Neuron (in vitro differentiated cells): ENCODE data around the gene AHNAK2.

GRCh38 chr14:104155556-104156136 lies 17.3 kb downstream of the KIF26A start:
- PRO-cap: no peak

DNA sequence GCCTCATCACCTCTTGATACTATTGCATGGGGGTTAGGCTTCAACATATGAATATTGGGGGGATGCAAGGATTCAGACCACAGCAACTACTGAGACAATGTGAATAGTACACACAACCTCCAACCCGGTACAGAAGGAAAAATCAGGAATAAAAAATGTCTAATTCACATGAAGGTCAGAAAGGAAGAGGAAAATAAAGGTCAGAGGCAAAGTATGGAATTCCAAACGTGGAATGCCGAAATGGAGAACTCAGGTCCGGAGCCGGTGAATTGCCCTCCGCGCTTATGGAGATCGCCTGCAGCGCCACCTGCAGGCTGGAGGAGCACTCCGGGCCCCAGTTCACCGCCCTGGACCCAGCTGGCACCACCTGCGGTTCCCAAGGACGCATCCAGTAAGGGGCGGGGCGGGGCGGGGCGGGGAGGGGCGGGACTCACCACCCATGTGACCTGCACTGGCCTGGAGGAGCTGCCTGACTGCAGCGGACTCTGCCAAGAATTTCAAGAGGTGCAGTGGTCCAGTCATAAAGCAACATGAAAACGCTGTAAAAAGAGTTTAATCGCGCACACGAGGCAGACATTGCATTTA lies 203.5 kb downstream of the KIF26A start:
- PRO-cap: bidirectional peak, plus-strand start at position 459 of the sequence, minus-strand start at position 234 of the sequence

DNA sequence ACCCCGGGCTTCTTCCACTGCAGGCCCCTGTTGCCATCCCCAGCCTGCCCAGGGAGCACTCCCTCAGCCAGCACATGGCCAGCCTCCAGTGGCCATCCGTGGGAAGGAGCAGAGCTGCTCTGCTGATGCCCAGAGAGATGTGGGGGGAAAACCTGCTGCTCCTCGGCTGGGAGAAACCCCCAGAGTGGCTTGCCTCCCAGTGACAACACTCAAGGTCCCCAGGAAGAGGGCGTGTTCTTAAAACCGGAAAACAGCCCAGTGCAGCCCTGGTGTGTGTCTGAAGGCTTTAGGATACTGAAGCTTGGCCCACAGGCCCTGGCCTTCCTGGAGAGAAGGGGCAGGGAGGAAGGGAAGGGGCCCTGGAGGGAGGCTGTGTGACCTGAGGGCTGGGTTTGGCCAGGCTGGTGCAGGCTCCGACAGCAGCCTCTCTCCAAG lies 190.3 kb upstream of the C14orf180 start:
- PRO-cap: no peak

DNA sequence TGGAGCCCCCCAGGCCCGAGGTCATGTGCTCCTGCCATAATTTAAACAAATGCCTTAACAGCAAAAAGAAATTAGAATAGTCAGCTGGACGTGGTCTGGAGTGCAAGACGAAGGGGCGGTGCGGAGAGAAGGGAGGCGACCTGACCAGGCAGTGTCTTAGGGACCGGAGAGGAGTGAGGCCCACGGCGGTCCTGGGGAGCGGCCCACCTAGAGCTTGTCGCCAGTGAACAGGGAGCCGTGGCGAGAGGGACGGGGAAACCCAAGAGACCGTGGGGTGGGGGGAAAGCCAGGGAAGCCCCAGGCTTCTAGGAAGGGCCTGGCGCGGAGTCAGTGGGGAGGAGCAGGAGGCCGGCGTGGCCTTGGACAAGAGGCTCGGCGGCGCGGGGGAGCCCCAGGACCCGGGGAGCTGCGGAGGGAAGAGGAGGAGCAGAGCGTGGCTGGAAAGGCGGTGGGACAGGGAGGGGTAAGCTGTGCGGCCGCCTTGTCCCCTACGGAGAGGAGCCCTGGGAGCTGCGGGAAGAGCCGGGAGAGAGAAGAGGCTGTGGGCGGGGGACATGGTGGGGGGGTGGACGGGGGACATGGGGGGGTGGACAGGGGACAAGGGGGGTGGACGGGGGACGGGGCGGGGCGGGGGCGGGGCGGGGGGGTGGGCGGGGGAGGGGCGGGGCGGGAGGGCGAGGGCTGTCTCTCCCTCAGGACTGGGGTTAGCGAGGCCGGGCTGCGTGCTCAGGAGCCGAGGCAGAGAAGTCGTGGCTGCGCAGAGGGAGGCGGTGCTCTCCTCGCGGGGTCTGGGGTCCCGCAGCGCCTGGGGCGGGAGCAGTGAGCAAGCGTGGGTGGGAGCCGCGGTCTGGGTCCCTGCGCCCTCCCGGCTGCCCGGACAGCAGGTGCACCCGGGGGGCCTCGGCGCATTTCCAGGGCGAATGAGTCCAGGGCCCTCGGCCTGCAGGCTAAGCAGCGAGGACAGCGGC lies 118.3 kb upstream of the C14orf180 start:
- PRO-cap: bidirectional peak, plus-strand start at position 741 of the sequence, minus-strand start at position 387 of the sequence

DNA sequence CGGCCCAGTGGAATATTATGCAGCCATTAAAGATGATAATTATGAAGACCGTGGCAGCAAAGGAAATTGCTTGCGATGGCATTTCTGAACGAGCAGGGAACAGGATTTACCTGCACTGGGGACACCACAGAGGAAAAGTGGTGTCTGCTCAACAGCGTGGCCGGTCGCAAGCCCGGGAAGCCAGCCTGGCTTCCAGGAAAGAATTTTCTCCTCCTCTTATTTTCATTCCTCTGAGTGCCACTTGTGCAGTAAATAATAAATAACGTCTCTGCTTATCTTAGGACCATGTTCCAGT lies 6.5 kb downstream of the C14orf180 start:
- PRO-cap: no peak

GRCh38 chr14:104677970-104678351 lies 11.5 kb upstream of the INF2 start:
- PRO-cap: bidirectional peak, plus-strand start at chr14:104678180, minus-strand start at chr14:104678131

DNA sequence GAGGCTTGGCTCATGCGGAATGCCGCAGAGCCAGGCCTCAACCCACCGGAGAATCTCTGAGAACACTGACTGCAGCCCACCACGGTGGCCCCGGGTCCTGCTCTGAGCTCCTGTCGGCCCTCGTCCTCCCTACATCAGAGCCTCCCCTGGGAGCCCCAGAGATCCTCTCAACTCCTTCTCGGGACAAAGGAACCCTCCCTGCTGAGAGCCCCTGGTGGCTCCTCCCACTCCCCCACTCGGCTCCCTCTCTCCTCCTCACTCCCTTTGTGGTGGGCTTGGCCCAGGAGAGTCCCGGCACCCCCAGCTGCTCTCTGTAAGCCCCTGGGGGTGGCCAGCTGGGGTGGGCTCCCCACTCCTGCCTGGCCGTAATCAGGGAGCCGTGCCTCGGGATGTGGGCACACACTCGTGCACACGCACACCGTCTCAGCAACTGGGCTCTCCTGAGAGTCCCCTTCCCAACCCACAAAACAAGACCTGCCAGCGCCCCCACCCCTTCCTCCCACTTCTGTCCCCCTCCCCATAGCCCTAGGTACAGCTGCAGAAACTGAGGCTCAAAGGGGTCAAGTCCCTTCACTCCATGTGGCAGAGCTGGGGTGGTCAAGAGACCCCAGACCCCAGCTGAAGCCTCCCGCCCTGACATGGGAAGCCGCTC lies 10.9 kb upstream of the INF2 start:
- PRO-cap: bidirectional peak, plus-strand start at position 255 of the sequence, minus-strand start at position 104 of the sequence

- PRO-cap: no peak
Measured at GRCh38 chr14:104682359-104682884, 7.0 kb upstream of the INF2 start.

DNA sequence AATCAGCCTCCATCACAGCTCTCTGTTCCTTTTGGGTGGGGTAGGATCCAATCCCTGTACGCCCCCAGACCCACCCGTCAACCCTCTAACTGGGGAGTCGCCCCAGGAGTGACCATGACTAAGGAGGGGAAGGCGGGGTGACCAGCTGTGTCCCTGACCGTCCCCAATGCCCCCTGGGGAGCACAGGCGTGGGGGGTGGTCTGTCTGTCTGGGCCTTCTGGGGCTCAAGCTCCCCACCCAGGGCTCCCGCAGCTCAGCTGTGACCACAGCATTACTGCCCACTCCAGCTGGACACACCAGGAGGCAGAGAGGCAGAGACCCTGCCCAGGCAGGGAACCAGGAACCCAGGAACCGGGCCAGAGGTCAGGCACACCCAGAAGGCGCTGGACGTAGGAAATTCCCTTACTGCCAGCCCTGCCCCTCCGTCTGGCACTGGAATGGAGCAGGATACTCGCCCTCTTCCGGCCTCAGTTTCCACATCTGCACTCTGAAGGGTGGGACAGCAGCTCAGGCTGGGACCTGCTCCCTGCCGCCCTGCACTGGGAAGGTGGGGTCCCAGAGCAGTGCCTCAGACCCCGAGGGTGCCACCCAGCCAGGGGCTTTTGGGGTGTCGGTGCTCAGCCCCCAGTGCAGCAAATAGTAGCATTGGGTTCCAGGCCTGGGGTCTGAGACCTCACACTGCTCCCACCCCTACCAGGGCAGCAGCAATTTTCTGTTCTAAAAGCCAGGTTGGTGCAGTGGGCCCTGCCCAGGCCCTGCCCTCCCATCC lies 1.0 kb downstream of the INF2 start:
- PRO-cap: no peak

GRCh38 chr14:104694113-104694536 lies 4.7 kb downstream of the INF2 start:
- PRO-cap: no peak

- PRO-cap: no peak
Measured at GRCh38 chr14:104697593-104698367, 8.4 kb downstream of the INF2 start.

GRCh38 chr14:104723520-104723868 lies 535 bp upstream of the ADSS1 start:
- PRO-cap: no peak

DNA sequence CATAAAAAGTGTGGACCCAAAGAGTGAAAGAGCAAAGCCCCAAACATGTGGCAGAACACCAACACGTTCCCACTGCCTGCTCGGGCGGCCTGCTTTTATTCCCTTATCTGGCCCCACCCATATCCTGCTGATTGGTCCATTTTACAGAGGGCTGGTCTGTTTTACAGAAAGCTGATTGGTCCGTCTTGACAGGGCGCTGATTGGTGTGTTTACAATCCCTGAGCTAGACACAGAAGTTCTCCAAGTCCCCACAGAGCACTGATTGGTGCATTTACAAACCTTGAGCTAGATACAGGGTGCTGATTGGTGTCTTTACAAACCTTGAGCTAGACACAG lies 2.2 kb upstream of the SIVA1 start:
- PRO-cap: no peak

- PRO-cap: no peak
Measured at GRCh38 chr14:104843277-104843968, 21.6 kb upstream of the CEP170B start.

- PRO-cap: no peak
Measured at GRCh38 chr14:104861021-104862054, 3.7 kb upstream of the CEP170B start.

- PRO-cap: no peak
Measured at GRCh38 chr14:104968533-104969702, 9.3 kb downstream of the AHNAK2 start.

- PRO-cap: no peak
Measured at GRCh38 chr14:104972937-104974049, 4.9 kb downstream of the AHNAK2 start.

GRCh38 chr14:104977720-104978917 lies at the start of gene AHNAK2:
Gene AHNAK2 (minus strand): TSS chr14:104978374.
- PRO-cap: bidirectional peak, plus-strand start at chr14:104978194, minus-strand start at chr14:104978095; bidirectional peak, plus-strand start at chr14:104978582, minus-strand start at chr14:104978374

DNA sequence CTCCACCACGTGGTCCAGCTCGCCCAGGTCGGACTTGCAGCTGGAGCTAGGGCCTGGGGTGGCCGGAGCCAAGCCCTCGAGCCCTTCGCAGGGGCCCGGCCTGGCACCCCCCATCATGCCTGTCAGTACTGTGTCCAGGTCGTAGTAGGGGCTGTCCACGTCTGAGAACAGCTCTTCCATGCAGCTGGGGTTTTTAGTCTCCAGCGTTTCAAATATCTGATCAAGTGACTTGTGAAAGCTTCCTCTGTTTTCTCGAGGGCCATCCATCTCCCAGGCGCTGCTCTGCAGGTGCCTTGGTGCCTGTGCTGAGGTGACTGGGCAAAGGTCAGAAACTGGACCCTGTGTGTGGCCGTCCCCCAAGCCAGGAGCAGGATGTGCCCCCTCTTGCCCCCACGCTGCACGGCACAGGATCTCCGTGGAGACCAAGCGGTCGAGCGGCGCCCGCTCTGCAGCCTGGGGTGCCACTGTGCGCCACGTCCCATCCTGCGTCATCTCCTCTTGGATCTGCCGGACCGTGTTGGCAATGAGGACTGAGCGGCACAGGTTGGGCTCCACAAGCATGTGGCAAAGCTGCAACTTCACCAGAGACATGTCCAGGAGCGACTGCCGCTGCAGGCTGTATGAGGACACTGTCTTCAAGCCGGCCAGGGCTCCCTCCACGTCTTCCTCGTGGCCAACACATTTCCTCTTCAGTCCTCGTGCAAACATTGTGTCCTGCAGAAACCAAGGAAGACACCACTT lies 9.5 kb downstream of the CDCA4 start:
- PRO-cap: no peak

DNA sequence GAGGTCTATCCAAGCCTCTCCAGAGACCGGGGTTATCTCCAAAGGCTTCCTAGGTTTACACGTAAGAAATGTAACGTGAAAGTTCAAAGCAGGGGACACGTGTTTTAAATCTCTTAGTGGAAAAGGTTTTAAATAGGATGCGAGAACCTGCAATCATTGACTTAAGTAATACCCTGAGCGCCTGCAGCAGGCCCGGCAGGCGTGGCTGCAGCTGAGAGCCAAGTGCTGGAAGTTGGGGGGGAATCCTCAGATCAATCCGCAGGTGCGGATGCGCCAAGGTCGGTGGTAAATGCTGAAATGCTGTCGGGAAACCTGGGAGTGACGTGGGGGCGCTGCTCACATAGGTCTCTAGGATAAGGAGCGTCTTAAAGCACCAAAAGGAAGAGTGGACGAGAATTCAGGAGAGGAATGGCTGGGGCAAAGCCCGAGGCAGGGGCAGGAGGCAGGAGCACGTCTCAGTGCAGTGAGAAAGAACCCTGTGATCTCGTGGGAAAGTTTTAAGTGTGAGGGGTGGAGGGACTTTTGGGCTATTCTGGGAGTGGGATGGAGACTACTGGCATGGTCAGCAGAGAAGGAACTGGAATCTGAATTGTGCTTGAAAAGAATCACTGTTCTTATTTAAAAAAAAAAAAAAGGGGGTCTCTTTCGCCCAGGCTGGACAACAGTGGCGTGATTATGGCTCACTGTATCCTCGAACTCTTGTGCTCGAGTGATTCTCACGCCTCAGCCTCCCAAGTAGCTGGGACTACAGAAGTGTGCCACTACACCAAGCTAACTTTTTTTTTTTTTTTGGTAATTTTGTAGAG lies 898 bp upstream of the CDCA4 start:
- PRO-cap: bidirectional peak, plus-strand start at position 249 of the sequence, minus-strand start at position 224 of the sequence